Stomach (tissue), 7 donors: Measurements from ENCODE around the gene ENPP1.

DNA sequence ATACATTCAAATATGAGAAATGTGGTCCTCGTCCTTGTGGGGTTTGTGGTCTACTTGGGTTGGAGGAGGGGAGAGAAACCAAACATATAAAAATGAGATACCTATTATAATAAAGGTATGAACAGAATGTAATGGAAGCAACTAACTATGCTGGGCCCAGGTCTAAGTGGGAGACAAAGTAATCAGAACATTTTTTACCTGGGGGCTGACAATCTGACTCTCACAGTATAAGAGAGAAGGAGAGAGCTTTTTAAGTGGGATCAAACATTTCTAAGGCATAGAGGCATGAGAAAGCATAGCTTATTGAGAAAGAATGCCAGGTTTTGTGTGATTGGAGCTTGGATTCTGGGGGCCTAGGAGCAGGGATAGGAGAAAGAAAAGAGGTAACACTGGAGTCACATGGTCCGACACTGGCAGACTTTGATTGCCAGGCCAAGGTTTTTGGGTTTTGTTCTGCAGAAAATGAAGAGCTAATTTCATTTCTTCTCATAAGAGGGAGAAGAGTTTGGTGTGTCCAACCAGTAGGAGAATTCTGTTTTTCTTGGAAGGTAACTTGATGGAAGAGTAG lies 109.3 kb downstream of the TRMT11 start:
- PRO-cap: no peak
- RAMPAGE, long total RNA, 5 experiments: start-site peak on the plus strand in 1 of 5 experiments, centred at positions 205 to 345 of the sequence, 5 to 6 reads per replicate
- RRBS: no CpG with 5 or more reads among the region's 2 CpGs

DNA sequence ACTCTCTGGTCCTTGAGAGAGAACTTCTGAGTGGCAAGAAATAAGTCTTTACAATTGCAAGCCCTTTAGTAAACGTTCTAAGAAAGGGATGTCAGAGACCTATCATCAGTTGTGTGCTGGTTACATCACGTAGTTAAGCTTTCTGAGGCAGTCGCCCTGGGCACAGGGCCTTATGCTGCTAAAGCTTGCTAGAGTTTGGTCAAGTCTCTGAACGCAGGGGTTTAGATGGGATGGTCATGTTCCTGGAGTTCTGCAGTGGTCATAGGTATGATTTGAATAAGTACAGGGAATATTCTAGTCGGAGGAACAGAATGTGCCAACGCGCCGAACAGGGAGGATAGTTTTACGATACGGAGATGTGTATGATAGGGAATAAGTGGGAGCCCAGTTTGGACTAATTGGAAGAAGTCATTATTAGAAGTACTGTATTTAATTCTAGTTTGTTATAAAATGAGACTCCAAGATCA lies 1.0 kb upstream of the ECHDC1 start:
- PRO-cap: no peak
- RAMPAGE, long total RNA, 5 experiments: no peak in any of the 5 experiments
- RRBS: no CpG with 5 or more reads among the region's 10 CpGs

DNA sequence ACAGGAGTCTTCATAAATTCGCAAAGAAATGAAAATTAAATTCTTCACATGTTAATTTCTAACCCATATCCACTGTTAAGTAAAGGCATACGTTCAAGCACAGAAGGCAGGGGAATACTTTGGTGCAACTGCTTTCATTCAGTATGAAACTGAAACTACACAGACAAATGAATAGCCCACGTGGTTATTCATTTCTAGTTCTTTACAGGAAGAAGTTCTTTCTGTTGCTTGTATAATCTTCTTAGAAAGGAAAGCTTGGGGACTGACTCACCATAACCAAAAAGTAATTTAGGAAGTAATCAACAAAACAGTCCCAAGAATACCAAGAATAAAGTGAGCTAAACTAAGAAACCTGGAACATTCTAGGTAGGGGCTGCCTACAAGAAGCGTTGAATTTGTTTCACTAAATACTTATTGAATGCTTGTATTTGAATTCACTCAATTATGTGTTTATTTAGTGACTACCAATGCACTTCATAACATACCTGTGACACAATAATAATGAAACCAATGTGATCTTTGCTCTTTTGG lies 25.0 kb upstream of the KIAA0408 start:
- PRO-cap: no peak
- RAMPAGE, long total RNA, 5 experiments: no peak in any of the 5 experiments
- RRBS: no CpG with 5 or more reads among the region's 4 CpGs

DNA sequence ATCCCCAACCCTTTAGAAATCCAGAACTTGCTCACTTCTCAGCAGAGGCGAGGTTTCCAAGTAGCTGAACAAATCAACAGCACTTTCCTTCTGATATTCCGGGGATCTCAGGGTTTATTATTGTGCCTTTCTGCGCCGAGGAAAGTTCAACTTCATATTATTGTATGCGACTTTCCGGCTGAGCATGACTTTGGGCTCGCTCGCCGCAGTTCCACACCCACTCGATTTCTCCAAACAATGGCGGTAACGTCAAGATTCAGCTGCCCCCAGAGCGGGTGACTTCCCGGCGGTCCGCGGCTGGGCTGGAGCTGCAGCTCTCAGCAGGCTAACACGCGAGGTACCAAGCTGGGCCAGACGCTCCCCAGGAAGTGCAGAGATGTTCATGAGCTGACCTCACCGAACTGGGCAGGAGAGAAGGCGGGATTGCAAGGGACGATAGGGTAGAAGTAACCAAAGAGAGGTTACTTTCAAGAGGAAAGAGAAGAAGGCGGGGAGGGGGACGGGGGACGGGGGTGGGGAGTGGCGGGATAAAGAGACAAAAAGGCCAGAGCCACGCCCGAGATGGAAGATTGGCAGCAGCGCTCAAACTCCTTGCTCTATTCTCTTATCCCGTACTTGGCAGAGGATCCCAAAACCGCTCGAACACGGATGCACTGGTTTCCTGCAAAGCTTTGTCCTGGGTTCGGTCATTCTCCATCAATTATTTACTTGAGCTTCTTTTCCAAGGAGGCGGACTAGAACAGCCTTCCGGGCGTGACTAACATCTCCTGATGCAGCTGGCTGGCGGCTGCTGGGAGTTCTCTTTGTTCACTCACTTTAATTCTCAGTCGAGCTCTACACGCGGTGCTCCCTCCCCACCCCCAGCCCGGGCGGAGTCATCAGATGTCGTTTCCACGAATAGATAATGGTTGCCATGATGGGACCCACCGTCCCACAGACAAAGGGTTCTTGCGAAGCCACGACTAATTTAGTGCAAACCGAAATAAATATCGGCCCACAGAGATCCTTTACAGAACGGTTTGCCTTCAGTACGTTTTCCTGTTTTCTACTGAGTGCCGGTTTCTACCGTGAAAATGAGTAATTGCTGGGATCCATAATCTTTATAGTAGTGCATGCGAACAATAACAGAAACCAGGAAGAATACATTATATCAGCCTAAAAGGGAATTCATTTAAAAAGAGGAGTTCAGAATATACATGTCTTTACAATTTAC lies 58.0 kb upstream of the C6orf58 start:
- PRO-cap: no peak
- RAMPAGE, long total RNA, 5 experiments: no peak in any of the 5 experiments
- RRBS: 19% methylated on average over 14 of the region's 56 CpGs

GRCh38 chr6:127545872-127546121 lies 31.2 kb upstream of the C6orf58 start:
- PRO-cap: no peak
- RAMPAGE, long total RNA, 5 experiments: no peak in any of the 5 experiments

- PRO-cap: no peak
- RAMPAGE, long total RNA, 5 experiments: start-site peak on the minus strand in 2 of 5 experiments, at chr6:128222471-128222753 at its widest, 7 to 21 reads per replicate
- RRBS: no CpG with 5 or more reads among the region's 5 CpGs
Measured at GRCh38 chr6:128222360-128222946, 297.9 kb downstream of the PTPRK start.

DNA sequence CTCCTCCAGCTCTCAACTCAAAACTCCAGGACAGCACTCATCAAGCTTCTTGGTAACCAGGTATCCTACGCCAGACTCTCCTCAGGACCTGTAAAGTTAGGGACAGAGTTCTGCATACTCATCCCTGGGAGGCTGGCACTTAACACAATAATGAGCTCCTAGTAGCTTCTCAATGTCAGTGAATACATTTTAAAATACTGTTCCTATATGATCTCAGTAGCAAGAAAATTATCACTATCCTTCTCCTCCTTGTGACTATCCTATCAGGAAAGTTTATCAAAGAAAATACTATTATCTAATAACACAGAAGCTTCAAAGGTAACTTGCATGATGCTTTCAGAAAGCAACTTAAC lies 240.3 kb downstream of the PTPRK start:
- PRO-cap: no peak
- RAMPAGE, long total RNA, 5 experiments: start-site peak on the minus strand in 1 of 5 experiments, centred at position 73 of the sequence, 6 reads per replicate
- RRBS: no CpG with 5 or more reads among the region's 1 CpG

DNA sequence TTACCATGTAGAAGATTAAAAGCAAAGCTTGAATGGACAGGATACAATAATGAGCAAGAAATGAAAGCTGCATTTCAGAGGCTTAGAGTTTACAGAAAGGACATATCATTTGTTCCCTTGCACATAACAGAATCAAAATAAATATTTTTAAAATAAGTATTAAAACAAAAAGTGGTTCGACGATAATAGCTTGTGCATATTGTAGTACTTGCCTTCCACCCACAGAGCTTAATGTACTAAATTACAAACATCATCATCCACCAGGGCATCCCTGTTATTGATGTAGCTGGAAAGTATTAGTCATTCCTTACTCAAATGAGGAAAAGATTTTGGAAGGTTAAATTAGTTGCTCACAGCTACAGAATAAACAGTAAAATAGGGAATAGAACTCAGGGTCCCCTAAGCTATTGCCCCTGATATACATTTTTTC lies 150.4 kb downstream of the PTPRK start:
- PRO-cap: no peak
- RAMPAGE, long total RNA, 5 experiments: no peak in any of the 5 experiments
- RRBS: no CpG with 5 or more reads among the region's 2 CpGs

DNA sequence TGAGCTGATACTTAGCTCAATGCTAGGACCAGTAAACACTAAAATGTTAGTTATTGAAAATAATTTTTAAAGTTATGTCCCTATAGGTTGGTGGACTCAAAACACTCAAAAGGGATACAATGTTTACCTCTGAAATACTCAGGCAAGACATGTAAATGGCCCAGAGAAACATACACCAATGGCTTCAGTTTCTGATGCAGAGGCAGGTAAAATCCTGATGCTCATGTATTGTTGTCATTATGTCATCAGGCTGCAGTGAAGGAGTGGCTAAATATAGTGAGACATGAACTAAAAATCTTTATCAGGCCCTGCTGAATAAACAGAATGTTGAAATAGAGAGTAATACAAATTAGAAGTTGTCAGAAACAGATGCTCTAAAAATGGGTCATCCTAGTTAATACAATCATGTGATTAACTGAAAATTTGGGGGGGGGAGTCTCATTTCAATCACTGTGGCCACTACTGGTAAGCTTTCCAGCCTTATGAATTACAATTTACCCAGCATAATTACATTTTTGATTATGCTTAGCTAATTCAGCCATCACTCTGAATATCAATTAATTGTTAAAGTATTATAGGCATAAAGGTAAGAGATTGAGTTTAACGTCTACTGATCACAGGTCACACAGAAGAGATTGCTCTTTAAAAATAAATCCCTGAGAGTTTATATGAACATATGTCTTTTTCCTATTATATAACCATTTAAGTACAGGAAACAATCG lies 20.3 kb downstream of the PTPRK start:
- PRO-cap: no peak
- RAMPAGE, long total RNA, 5 experiments: no peak in any of the 5 experiments
- RRBS: no CpG with 5 or more reads among the region's 2 CpGs

GRCh38 chr6:128848247-128848872 lies 34.6 kb upstream of the LAMA2 start:
- PRO-cap: no peak
- RAMPAGE, long total RNA, 5 experiments: no peak in any of the 5 experiments
- RRBS: no CpG with 5 or more reads among the region's 6 CpGs

DNA sequence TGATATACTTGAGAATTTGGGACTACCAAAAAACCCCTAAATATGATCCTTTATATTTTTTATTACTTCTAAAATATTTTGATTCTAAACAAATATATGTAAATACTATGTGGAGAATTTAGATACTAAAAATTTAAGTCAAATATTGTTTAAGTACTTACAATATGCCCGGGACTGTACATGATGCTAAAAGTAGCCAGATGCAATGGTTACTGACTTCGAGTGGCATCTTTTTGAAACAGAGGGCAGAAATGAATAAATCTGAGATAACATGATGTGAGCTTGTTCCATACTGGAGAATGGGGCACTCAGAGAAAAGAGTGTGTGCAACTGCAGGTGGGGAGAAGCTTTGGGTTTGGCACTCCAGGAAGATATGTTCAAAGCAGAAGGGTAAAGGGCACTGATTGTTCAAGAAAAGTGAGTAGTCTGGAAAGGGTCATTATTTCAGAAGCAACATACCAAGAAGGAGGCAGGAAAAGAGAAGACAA lies 67.0 kb downstream of the LAMA2 start:
- PRO-cap: no peak
- RAMPAGE, long total RNA, 5 experiments: start-site peak on the plus strand in 3 of 5 experiments, centred at positions 156 to 341 of the sequence, 6 to 20 reads per replicate
- RRBS: no CpG with 5 or more reads among the region's 2 CpGs

DNA sequence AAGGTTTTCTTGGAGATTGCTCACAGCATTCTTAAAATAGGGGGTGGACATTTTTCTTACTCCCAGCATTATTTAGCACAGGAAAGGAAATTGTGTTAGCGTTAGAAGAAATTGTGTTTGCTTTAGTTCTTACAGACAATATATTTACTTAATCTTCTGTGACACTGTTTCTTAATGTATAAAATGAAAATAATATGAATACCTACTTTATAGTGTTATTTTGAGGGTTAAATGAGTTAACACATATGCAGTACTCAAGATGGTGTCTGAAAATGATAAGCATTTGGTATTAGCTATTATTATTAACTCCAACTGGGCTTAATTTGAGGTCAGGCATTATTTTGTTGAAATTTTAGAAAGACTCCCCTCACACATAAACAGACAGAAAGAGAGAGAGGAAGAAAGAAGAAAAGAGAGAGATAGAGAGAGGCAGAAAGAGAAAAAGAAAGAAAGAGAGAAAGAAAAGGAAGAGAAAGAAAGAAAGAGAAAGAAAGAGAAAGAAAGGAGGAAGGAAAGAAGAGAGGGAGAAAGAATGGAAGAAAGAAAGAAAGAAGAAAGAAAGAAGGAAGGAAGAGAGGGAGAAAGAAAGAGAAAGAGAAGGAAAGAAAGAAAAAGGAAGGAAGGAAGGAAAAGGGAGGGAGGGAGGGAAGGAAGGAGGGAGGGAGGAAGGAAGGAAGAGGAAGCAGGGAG lies 325.3 kb downstream of the LAMA2 start:
- PRO-cap: no peak
- RAMPAGE, long total RNA, 5 experiments: start-site peak on the plus strand in 2 of 5 experiments, centred at positions 321 to 436 of the sequence, 8 to 9 reads per replicate
- RRBS: no CpG with 5 or more reads among the region's 1 CpG

- PRO-cap: bidirectional peak, plus-strand start at chr6:129490717, minus-strand start at chr6:129490594
- RAMPAGE, long total RNA, 5 experiments: no peak in any of the 5 experiments
- RRBS: no CpG with 5 or more reads among the region's 3 CpGs
Measured at GRCh38 chr6:129490258-129490818, 219.6 kb downstream of the ARHGAP18 start.

GRCh38 chr6:129687810-129688269 lies 22.1 kb downstream of the ARHGAP18 start:
- PRO-cap: no peak
- RAMPAGE, long total RNA, 5 experiments: start-site peak on the minus strand in 1 of 5 experiments, at chr6:129687943-129688013 at its widest, 16 reads per replicate
- RRBS: no CpG with 5 or more reads among the region's 5 CpGs

GRCh38 chr6:129692182-129692907 lies 17.6 kb downstream of the ARHGAP18 start:
- PRO-cap: no peak
- RAMPAGE, long total RNA, 5 experiments: start-site peak on the minus strand in 1 of 5 experiments, at chr6:129692369-129692394 at its widest, 5 reads per replicate
- RRBS: no CpG with 5 or more reads among the region's 4 CpGs

GRCh38 chr6:130054264-130054908 lies 36.0 kb downstream of the L3MBTL3 start:
- PRO-cap: no peak
- RAMPAGE, long total RNA, 5 experiments: no peak in any of the 5 experiments
- RRBS: no CpG with 5 or more reads among the region's 6 CpGs

GRCh38 chr6:130215186-130216042 lies 7.3 kb downstream of the SAMD3 start:
- PRO-cap: no peak
- RAMPAGE, long total RNA, 5 experiments: start-site peak on the minus strand in 2 of 5 experiments, at chr6:130215311-130215639 at its widest, 7 to 10 reads per replicate
- RRBS: no CpG with 5 or more reads among the region's 2 CpGs

DNA sequence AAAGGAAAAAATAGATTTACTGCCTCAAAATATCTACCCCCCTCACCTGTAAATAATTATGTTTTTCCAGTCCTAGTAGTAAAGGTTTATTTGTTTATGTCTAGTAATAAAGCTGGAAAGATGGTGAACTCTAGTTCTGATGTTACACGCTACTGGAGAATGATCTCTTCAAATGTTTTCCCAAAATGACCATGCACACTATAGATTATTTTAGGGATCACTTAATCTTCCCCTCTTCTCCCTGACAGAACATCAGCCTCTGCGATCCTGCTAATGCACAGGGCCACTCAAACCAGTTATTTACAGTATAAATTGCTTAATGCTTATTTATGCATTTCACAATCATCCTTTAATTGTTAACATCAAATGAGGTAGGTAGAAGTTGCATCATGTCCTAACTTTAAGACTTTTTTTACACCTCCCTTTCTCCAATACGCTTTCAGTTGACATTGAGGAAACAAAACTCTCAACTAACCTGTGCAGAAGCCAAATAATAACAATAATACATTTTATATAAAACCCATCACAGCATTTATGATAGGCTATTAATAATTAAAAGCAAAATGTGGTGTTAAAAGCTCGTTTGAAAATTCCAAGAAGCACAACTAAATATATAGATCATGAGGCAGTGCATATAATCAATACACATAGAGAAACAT lies 10.7 kb upstream of the ARG1 start:
- PRO-cap: no peak
- RAMPAGE, long total RNA, 5 experiments: no peak in any of the 5 experiments
- RRBS: no CpG with 5 or more reads among the region's 4 CpGs

GRCh38 chr6:131807466-131808748 lies at the start of gene ENPP1:
ENPP1 (plus strand) TSS chr6:131808020.
- PRO-cap: bidirectional peak, plus-strand start at chr6:131808020, minus-strand start at chr6:131807897; unidirectional peak, minus-strand start at chr6:131808431
- RAMPAGE, long total RNA, 5 experiments: no peak in any of the 5 experiments
- RRBS: 2% methylated on average over 52 of the region's 117 CpGs

DNA sequence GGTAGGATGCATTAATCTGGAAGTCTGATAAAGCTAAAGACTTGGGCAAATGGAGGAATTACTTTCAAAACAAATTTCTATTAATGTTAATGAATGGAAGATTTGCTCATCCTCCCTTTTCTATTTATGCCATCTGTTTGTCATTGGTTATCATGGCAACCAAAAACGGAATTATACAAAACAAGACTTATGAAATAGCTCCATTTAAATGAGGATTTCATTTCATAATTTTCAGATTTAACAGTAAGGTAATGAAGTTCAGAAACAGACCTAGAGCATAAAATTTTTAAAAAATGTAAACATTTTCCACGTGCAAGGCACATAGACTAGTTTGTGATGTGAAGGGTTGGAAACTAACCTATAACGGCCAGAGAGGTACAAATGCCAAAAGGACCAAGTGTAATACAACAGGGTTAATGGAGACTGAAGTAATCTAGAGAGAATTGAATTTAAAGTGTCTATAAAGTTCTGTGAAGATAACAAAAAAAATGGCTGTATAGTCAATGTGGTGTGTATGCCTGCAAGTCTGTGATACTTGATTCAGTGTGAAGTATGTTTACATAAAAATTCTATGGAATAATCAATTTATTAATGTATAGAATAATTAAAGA lies 3.6 kb downstream of the CCN2 start:
- PRO-cap: no peak
- RAMPAGE, long total RNA, 5 experiments: no peak in any of the 5 experiments
- RRBS: no CpG with 5 or more reads among the region's 3 CpGs